Peyer's patch (tissue), 4 donors: ENCODE measurements around a stretch of chr20.

DNA sequence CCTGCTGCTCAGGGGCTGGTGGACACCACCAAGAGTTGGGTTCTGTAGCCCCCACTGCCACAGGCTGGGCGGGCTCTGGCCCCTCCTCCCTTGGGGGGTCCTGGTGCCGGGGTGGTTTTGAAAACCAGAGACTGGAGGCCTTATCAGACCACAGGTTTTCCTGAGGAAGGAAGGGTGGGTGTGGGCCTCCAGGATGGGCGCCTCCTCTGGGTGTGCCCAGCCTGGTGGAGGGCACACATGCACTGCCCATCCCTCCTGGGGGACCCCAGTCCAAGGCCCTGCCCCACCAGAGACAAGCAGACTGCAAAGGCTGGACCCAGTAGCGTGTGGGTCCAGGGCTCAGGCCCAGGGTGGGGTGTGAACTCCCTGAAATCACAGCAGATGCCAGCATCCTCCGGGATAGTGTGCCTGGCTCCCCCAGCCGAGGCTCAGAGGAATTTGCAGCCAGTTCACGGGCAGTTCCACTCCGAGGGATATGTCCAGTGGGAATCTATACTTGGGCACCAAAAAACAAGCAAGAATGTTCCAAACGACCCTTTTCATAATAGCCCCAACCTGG is 13.5 kb upstream of the ZBTB46 start:
- PRO-cap = no peak
- RAMPAGE, long total RNA, 4 experiments = no peak in any of the 4 experiments

DNA sequence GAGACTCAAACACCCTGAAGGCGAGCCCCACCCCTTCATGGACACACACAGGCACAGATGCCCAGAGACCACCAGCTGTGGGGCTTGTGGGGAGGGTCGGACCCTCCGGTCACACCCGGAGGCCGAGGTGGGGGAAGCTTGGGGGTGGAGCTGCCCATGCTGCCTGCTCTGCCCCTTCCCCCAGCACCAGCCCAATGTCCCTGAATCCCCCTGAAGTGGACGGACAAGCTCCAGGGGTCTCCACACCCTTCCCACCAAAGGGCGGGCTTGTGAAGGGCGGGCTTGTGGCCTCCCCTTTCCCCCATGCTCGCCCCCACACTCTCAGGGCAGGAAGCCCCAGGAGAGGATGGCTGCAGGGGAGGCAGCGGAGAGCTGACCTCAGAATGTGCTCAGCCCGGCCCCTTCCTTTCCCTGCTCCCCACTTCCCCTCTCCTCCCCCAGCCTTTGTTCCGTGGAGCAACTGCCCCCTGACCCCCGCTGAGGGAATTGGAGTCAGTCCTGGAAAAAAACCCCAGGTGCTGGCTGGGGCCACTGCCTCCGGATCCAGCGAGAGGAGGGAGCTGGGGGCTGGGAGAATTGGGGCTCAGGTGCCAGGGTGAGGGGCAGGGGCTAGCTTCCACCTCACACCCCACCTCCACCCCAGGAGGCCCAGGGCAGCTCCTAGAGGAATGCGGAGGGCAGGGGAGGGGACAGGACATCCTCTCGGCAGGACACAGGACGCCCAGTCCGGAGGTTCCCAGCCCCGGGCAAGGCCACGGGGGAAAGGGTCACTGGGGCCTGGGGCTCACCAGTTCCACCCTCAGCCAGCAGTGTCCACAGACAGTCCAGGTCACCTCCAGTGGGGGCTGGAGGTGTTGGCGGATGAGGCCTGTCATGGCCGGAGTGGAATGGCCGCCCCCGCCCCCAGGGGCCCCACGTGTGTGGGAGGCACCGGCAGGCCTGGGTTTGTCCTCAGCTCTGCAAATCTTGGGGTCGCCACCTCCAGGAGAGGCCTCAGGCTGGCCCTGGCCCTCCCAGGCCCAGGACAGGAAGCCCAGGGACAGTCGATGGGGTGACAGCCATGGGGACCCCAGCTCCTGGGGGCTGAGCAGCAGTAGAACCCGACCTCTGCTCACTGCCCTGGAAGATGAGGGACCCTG is 13.5 kb upstream of the ABHD16B start:
- PRO-cap = no peak
- RAMPAGE, long total RNA, 4 experiments = no peak in any of the 4 experiments

- PRO-cap = no peak
- RAMPAGE, long total RNA, 4 experiments = no peak in any of the 4 experiments
Observed at GRCh38 chr20:63878762-63879306, 13.8 kb downstream of the TPD52L2 start.

DNA sequence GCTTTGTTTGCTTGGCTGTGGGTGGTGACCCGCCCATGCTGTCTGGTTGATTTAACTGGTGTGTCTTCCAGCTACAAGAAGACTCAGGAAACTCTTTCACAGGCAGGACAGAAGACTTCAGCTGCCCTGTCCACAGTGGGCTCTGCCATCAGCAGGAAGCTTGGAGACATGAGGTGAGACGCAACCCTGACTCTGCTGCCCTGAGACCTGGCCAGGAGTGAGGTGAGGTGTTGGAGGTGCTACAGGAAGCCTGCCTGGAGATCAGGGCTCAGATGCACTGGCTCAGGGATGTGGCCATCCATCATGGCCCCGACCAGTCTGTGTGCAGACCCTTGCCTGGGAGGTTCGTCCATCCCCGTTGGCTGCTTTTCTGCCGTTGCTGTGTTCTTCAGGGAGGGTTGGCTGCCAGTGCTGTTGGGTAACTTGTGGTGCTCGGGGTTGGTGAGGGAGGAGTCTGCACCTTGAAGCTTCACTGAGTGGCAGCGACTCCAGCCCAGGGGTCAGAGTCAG is 12.2 kb upstream of the DNAJC5 start:
- PRO-cap = no peak
- RAMPAGE, long total RNA, 4 experiments = no peak in any of the 4 experiments

DNA sequence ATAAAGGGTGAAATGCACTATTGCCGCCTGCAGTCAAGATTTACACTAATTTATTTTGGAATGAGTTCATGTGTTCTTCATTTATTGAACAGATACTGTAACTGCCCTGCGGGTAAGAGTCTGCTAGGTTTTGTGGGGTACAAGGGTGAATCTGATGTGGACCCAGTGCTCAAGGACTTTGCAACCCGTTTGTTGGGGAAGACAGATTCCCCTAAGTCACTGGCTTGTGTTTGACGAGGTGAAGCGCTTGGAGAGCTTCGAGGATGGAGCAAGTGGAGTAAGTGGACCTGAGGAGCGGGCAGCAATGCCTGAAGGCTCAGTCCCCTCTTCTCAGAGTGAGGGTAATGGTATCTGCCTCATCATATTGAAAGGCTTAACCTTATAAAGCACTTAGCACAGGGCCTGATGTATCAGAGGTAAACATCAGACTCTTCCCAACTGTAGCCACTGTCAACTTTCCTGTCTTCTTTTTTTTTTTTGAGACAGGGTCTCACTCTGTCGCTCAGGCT is 2.4 kb upstream of the DNAJC5 start:
- PRO-cap = no peak
- RAMPAGE, long total RNA, 4 experiments = no peak in any of the 4 experiments

DNA sequence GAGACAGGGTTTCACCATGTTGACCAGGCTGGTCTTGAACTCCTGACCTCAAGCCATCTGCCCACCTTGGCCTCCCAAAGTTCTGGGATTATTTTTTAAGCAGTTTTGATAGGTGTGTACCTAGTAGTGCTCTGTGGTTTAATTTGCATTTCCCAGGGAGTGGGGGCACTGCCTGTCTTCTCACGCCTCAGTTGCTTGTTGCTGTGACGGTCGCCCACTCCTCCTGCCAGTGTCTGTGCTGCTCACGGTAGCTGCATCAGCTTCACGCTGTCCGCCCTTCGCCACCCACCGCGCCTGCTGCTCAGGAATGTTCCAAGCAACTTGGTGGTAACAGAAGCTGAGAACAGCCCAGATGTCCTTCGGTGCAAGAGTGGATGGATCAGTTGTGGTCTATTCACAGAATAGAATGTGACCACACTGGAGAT is 22.8 kb downstream of the DNAJC5 start:
- PRO-cap = no peak
- RAMPAGE, long total RNA, 4 experiments = no peak in any of the 4 experiments

GRCh38 chr20:63968880-63969476 is 752 bp downstream of the ZNF512B start:
- PRO-cap = no peak
- RAMPAGE, long total RNA, 4 experiments = no peak in any of the 4 experiments

DNA sequence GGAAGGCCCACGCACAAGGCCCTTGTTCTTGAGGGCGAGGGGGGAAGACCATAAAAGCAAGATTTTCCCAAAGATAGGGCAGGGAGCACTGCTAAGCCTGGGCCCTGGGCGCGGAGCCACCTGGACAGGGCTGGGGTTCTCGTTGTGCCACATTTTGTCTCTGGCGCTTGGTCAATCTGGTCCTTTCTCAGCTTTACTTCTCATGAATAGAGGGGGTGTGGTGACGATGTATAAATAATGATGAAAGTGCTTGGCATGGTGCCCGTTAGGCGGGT is 4.8 kb downstream of the SAMD10 start:
- PRO-cap = no peak
- RAMPAGE, long total RNA, 4 experiments = no peak in any of the 4 experiments

- PRO-cap = no peak
- RAMPAGE, long total RNA, 4 experiments = start-site peak on the plus strand in 1 of 4 experiments, at chr20:64025999-64026005 at its widest, 16 reads per replicate
Observed at GRCh38 chr20:64025728-64026138, 10.2 kb upstream of the C20orf204 start.

DNA sequence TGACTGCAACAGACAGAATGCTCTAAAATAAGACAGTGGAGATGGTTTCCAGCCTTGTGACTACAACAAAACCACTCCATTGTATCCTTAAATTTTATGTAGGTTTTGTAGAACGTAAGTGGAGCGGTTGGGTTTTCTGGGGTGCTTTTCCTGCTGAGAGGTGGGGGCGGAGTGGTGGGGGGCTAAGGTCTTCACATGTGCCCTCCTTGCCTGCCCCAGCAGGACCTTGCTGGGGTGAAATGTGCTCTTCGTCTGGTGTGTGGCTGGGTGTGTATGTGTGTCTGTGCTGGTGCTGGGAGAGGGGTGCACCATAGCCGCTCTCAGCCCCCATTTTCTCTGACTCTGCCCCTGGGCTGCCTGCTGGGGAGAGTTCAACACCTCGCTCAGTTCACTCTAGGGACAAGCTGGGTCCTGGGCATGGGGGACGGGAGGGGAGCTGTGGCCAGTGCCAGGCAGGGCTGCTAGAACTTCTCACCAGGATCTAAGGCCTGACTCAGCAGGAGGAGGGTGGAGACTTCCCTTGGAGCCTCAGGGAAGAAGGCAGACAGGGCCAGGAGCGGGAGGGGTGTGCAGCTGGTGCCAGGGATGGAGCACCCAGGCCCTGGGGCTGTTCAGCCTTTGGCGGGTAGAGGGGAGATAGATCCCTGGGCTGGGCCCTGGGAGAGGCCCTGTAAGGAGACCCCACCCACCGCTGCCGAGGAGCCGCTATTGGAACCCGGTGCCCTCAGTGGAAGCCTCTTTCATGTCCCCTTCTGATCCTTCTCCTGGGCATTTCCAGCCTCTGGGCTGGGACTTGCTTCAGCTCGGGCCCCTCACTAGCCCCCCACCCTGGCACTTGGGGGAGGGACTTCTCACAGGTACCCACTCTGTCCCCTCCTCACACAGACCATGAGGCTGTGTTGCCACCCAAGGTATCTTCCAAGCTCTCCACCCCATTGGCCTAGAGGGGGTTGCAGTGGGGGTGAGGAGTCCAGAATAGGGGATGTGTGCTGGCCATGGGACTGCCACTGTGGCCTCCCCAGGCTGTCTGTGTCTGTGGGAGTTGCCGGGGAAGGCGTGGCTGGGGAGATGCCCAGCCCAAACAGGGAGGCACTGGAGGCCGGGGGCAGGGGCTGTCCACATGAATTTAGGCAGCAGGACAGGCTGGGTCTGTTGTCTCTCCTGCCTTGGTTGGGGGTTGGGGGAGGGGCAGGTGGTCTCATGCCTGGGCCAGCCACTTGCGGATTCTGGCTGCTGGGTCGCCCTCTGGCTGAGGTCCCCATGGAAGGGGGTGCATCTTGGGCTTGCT is 4.6 kb downstream of the SOX18 start:
- PRO-cap = bidirectional peak, plus-strand start at position 1,121 of the sequence, minus-strand start at position 1,009 of the sequence
- RAMPAGE, long total RNA, 4 experiments = no peak in any of the 4 experiments

DNA sequence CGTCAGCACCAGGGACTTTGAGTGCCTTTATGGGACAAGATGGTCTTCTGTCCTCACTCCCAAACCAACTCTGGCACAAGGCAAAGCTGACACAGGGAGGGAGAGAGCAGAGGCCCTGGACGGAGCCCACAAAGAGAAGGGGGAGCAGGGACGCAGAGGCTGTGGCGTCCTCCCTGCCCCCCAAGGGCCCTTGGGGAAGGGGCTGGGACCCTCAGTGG is 630 bp upstream of the SOX18 start:
- PRO-cap = no peak
- RAMPAGE, long total RNA, 4 experiments = no peak in any of the 4 experiments

- PRO-cap = no peak
- RAMPAGE, long total RNA, 4 experiments = no peak in any of the 4 experiments
Observed at GRCh38 chr20:64066719-64067386, 3.9 kb downstream of the TCEA2 start.

- PRO-cap = no peak
- RAMPAGE, long total RNA, 4 experiments = no peak in any of the 4 experiments
Observed at GRCh38 chr20:64223507-64223908, 32.0 kb upstream of the PCMTD2 start.

DNA sequence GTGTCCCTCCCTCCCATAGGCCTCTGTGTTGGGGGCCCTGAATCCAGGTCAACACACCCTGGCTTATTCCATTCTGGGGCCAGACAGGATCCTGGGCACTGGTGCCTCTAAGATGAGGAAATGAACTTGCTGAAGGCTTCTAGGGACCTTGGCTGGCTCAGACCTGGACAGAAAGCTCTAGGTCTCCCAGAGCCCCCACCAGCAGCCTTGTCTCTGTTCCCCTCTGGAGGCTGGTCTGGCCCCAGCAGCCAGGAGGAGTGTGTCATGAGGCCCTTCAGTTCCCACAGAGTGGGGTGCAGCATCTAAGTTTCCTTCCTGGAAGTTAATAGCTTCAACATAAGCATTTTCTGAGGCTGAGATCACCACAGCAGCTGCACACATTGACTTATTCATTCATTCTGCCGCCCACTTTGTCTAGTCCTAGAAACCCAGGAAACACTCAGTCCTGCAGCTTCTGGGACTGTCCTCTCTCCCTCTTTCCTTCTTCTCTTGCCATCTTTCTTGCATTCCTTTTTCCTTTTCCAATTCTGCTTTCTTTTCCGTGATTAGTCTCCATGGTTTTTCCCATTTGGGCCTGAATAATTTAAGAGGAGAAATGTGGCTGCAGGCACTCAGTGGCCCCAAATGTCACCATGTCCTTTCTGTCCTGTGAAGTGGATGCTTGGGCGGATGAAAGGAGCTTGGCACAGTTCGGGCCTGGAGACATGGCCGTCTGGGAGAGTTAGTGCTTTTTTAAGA is 31.2 kb upstream of the PCMTD2 start:
- PRO-cap = no peak
- RAMPAGE, long total RNA, 4 experiments = no peak in any of the 4 experiments

GRCh38 chr20:64257116-64257684 is 1.7 kb downstream of the PCMTD2 start:
- PRO-cap = no peak
- RAMPAGE, long total RNA, 4 experiments = no peak in any of the 4 experiments

DNA sequence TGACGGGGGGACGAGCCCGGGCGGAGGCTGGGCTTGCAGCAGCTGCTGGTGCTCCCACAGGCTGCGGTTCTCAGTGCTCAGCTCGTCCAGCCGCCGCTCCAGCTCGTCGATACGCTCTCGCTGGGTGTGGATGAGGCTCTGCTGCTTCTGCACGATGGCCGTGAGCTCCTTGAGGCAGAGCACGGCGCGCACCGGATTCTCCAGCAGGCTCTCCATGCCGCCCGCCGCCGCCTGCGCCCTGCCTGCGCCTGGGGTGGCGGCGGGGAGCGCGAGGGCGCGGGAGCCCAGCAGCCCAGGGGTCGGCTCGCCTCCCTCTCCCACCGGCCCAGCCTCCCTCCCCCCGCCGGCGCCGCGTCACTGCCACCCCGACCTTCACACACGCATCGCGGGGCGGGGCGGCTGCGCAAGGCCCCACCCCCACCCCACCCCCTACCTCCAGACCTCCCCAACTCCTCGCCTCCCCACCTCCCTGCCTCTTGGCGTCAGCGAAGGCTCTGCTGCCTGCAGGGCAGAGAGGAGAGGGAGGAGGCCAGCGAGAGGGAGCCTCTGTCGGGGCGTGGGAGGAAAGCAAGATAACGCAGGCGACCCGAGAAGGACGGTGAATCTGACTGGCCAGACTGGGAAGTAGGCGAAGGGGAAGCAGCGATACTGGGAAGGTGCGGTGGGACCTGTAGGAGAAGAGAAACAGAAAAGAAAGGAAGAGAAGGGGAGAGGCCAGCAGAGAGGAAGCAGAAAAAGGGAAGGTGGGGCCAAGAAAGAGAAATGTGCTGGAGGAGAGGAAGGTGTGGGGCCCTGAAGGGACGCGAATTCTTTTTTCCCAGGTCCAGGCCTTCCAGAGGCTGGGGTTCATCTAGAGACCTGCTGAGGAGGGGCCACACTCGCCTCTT is 72.5 kb downstream of the PCMTD2 start:
- PRO-cap = no peak
- RAMPAGE, long total RNA, 4 experiments = no peak in any of the 4 experiments